MCF 10A (cell line): ENCODE measurements around the genes NRP2 and EEF1B2.

- PRO-cap, result no peak
- RRBS, result no CpG with 5 or more reads among the region's 14 CpGs
Measured at GRCh38 chr2:205170234-205171010, 511.9 kb upstream of the NRP2 start.

DNA sequence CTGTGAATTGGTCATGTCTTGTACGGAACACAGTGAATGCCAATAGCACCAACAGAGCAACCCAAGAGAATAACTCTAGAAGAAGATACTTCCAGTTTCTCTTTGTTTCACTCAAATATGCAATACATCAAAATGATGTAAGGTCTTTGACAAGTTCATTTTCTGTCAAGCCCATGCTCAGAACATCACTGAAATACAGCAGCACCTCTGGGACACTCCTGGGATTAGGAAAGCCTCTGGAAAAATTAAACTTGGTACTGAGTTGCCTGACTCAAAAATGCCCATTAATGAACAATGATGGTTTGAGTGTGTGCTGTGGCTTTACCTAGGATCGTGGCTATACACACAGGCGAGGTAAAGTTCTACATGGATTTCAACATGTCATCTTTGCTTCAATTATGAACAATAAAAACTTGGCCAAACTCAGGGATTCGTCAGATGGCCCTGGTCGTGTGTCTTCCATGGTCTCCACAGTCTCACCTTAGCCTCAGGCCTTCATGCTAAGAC lies 114.0 kb upstream of the NRP2 start:
- PRO-cap, result no peak
- RRBS, result no CpG with 5 or more reads among the region's 5 CpGs

- PRO-cap, result bidirectional peak, plus-strand start at chr2:205682501, minus-strand start at chr2:205682355; bidirectional peak, plus-strand start at chr2:205682854, minus-strand start at chr2:205682823
- RRBS, result 1% methylated on average over 25 of the region's 96 CpGs
Measured at GRCh38 chr2:205682111-205683360, at the start of gene NRP2. TSS of gene NRP2 (plus strand) at chr2:205682501.

GRCh38 chr2:205686144-205686422 lies 3.8 kb downstream of the NRP2 start:
- PRO-cap, result no peak
- RRBS, result 29% methylated on average over 5 of the region's 17 CpGs

DNA sequence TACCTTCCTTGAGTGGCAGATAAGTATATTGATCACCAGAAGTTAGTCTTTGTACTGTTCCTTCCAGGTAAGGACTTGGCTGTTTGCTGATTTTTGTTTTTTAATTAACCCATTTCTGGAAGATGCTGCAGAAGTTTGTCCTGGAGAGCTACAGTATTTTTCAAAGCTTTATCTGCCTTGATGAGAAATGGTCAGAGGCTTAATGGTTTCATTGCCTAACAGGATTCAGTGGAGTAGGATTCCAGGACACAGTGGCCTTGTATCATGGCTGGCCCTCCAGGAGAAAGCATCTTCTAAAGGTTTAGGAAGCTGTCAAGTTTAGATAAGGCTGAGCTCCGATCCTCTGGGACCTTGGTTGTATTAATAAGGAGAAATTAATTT lies 6.0 kb downstream of the NRP2 start:
- PRO-cap, result no peak
- RRBS, result no CpG with 5 or more reads among the region's 1 CpG

GRCh38 chr2:205703935-205704532 lies 21.7 kb downstream of the NRP2 start:
- PRO-cap, result no peak
- RRBS, result no CpG with 5 or more reads among the region's 10 CpGs

DNA sequence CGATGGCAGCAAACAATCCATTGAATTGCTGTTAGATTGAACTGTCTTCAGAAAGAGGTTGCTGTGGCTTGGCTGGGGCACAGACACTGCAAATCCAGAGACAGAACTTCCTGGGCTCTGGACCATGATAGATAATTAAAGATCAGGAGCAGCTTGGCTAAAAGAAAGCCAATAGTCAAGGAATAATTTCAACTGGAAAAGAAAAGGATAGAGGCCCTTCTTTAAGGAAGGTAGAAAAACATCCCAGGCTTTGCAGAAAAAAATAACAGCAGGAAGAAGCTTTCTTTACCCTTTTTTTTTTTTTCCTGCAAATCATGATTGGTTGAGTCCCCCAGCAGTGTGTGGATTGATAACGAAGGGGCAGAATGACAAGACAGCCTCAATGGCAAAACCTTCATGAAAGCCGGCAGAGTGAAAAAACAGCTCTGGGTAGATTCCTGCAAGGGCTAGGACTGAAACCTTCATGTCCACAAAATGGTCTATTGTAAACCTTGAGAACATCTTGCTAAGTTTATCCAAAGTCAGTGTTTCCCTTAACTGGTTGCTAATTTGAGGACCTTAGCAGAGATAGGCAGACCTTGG lies 75.4 kb downstream of the NRP2 start:
- PRO-cap, result no peak
- RRBS, result no CpG with 5 or more reads among the region's 3 CpGs

GRCh38 chr2:205888999-205889691 lies 196.8 kb downstream of the INO80D start:
- PRO-cap, result no peak
- RRBS, result no CpG with 5 or more reads among the region's 3 CpGs

- PRO-cap, result bidirectional peak, plus-strand start at chr2:206159895, minus-strand start at chr2:206159444; bidirectional peak, plus-strand start at chr2:206160163, minus-strand start at chr2:206160131
- RRBS, result 3% methylated on average over 45 of the region's 89 CpGs
Measured at GRCh38 chr2:206159239-206160348, at the start of gene EEF1B2. TSS of gene EEF1B2 (plus strand) at chr2:206159895.

GRCh38 chr2:206411017-206411316 lies 32.4 kb upstream of the ADAM23 start:
- PRO-cap, result no peak
- RRBS, result no CpG with 5 or more reads among the region's 8 CpGs

GRCh38 chr2:206907924-206908210 lies 31.5 kb upstream of the CPO start:
- PRO-cap, result no peak
- RRBS, result no CpG with 5 or more reads among the region's 9 CpGs

GRCh38 chr2:206962915-206963287 lies 23.6 kb downstream of the CPO start:
- PRO-cap, result no peak
- RRBS, result no CpG with 5 or more reads among the region's 4 CpGs

DNA sequence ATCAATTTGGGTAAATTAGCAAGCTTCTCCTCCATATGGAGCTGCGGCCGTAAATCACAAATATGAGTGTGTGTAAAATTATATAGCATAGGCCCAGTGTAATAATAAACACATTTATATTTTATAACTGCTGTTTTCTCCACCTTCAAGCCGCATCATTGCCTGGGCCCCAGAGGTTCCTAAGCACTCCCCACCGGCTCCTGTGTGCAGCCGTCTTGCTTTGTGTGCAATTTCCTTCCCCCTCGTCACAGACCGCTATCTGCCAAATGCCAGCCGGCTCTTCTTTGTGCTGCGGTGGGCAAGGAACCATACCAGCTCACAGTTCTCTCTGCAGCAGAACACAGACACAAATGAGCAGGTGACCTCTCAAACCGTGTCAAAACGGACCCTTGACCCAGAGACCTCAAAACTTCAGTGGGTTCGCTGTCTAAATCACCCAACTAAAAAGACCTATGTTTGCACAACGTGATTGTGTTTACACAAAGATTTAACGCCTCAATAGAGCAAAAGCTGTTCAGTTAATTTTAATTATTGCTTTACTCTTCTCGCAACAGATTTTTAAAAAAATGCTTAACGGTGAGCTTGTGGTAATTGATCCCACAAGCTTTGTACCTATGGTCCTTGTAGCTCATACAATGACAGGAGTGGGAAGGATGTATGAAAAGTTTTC lies 58.2 kb downstream of the KLF7 start:
- PRO-cap, result no peak
- RRBS, result 98% methylated on average over 5 of the region's 16 CpGs

DNA sequence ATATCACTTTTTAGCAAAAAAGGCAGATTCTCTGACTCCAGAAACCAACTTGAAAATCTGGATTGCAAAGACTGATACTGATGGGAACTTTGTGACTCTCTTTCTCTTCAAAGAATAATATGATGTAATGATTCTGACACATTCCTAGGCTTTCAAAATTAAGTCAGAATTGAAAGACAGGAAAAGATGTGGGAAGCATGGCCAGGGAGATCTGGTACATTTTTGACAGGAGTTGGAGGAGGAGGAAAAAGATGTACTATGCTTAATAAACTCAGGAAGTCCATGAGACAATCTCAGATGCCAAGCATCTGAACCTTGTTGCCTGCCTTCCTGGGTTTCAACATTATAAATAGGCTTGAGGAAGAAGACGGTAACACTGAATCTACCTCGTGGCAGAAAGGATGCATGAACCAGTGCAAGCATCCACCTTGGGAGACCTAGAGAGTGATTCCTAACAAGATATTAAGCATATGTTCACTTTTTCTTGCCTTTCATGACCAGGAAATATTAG lies 34.1 kb downstream of the KLF7 start:
- PRO-cap, result no peak
- RRBS, result no CpG with 5 or more reads among the region's 2 CpGs

- PRO-cap, result bidirectional peak, plus-strand start at chr2:207394974, minus-strand start at chr2:207394875
- RRBS, result no CpG with 5 or more reads among the region's 6 CpGs
Measured at GRCh38 chr2:207394524-207395244, 135.1 kb upstream of the CREB1 start.

GRCh38 chr2:207616708-207617748 lies 8.2 kb downstream of the METTL21A start:
- PRO-cap, result bidirectional peak, plus-strand start at chr2:207617193, minus-strand start at chr2:207617027
- RRBS, result no CpG with 5 or more reads among the region's 15 CpGs

- PRO-cap, result no peak
- RRBS, result no CpG with 5 or more reads among the region's 2 CpGs
Measured at GRCh38 chr2:207632707-207633170, 7.5 kb upstream of the METTL21A start.

GRCh38 chr2:207710705-207711266 lies 654 bp upstream of the CCNYL1 start:
- PRO-cap, result bidirectional peak, plus-strand start at chr2:207711100, minus-strand start at chr2:207711038
- RRBS, result no CpG with 5 or more reads among the region's 13 CpGs

GRCh38 chr2:207711267-207711423 lies 295 bp upstream of the CCNYL1 start:
- PRO-cap, result bidirectional peak, plus-strand start at chr2:207711640, minus-strand start at chr2:207711325
- RRBS, result 1% methylated on average over 1 of the region's 14 CpGs

DNA sequence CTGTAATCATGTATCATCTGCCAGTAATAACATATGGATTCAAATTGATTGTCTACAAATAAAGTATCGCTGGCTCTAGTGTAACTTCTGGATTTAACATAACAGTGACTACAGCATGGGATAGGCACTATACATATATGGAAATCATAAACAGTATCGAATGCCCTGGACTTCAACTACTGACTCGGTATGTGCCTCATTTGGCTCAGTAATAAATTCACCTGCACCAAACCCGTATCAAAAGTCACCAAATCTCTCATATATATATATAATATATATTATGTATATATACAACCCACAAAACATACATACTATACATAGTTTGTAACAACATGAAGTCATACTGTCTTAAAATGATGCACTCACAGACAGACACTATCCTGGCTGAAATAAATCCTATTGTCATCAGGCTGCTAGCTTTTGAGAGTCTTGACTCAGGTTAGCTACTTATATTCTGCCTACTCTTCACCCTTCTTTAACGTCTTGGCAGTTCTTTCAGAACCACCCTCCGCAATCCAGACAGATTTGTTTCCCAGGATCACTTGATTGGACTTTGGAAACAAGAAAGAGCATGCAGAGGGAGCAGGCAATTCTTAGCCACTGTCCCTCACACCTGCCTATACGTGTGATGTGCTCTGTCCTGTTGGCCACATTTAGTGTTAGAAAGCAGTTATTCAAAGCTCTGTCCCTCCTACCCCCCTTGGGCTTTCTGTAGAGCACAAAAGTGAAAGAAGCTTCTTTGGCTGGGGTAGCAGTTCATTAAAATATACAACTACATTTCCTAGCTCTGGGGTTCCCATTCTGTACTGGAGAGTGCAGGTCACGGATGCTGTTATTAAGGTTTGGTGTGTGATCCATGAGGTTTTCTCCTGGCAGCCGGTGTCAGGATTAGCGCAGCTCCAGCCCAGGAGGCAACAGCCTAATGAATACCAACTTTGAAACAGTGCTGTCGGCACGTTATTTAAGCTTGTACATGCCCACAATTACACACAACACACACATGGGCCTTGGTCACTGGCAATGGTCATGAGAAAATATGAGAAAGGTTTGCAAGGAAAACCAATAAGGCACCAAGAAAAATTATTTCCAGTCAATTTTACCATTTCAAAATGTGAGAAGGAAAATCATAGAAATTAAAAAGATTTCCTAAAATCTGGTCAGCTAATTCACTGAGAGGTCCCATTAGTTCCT lies 6.4 kb downstream of the FZD5 start:
- PRO-cap, result no peak
- RRBS, result no CpG with 5 or more reads among the region's 12 CpGs